SUDHL5 (cell line): ENCODE measurements around the genes PPP1R15A, GYS1, LHB, SLC6A16 and PTH2.

DNA sequence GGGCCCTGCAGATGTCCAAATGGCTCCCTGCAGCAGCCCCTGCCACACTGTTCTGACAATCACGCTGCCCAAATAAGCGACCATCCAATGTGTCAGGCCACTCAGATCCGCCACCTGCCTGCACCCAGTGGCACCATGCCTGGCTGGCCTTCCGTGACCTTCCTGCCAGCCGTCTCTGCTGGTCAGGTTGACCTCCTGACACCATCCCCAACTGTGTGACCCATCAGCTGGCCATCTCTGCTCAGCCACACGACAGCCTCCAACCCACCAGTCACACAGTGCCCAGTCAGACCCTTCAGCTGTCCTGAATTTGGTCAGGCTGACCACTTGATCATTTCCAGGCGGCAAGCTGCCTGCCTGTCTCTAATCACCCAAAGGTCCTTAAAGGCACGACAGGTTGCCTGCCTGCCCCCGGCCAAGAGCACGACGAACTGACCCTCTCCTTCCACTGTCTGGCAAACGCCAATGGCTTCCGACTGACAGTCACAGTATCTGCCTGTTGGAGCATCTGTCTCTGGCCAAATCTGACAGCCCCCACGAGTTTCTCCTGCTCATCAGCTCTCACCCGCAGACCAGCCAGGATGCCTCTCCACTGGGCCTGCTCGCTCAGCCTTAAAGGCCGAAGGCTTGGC, 1.3 kb downstream of the FAM83E start:
- PRO-cap: no peak

GRCh38 chr19:48627146-48628004, 8.1 kb downstream of the SPHK2 start:
- PRO-cap: no peak

- PRO-cap: no peak
Observed at GRCh38 chr19:48676739-48677364, 4.0 kb upstream of the NTN5 start.

- PRO-cap: no peak
Observed at GRCh38 chr19:48714872-48715514, 4.5 kb downstream of the MAMSTR start.

DNA sequence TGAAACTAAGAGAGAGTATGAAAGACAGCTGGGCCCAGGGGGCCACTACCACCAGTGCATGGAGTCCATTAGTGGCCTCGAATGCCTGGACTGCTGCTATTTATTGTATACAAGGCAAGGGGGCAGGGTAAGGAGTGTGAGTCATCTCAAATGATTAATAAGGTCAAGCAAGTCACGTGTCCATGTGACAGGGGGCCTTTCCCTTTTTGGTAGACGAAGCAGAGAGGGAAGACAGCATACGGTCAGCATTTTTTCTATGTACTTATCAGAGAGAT, 25.4 kb downstream of the FGF21 start:
- PRO-cap: no peak

- PRO-cap: no peak
Observed at GRCh38 chr19:48806332-48807589, 4.1 kb downstream of the BCAT2 start.

GRCh38 chr19:48872267-48872856, at the start of gene PPP1R15A:
PPP1R15A (plus strand) TSS chr19:48872421.
- PRO-cap: bidirectional peak, plus-strand start at chr19:48872421, minus-strand start at chr19:48872186

DNA sequence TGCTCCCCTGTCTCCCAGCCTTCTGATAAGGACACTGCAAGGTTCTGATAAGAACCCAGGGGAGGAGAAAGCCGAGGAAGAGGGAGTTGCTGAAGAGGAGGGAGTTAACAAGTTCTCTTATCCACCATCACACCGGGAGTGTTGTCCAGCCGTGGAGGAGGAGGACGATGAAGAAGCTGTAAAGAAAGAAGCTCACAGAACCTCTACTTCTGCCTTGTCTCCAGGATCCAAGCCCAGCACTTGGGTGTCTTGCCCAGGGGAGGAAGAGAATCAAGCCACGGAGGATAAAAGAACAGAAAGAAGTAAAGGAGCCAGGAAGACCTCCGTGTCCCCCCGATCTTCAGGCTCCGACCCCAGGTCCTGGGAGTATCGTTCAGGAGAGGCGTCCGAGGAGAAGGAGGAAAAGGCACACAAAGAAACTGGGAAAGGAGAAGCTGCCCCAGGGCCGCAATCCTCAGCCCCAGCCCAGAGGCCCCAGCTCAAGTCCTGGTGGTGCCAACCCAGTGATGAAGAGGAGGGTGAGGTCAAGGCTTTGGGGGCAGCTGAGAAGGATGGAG, 1.5 kb downstream of the PPP1R15A start:
- PRO-cap: no peak

GRCh38 chr19:48874352-48875127, 2.3 kb downstream of the PPP1R15A start:
- PRO-cap: no peak

GRCh38 chr19:48918651-48919493, 14.6 kb upstream of the DHDH start:
- PRO-cap: no peak

GRCh38 chr19:48947086-48947502, 7.6 kb upstream of the BAX start:
- PRO-cap: no peak

- PRO-cap: bidirectional peak, plus-strand start at chr19:48993533, minus-strand start at chr19:48993309
Observed at GRCh38 chr19:48992705-48993431, at the start of gene GYS1. GYS1 (minus strand) TSS chr19:48993309.

DNA sequence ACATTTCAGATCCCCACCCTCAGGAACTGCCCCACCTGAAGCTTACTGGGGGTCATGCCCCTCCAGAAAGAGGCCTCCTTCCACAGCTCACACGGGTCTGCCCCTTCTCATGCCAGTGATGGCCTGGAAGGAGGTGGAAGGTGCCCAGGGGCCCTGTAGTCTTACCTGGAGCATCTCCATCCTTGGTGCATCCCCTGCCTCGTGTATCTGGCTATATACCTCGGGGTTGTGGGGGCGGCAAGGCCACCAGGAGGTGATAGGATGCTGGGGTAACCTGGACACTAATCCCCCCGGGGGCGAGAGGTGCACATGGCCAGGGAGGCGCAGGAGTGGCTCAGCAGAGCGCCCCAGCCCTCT, at the start of gene LHB:
Gene LHB (minus strand): TSS at position 190 of the 357 bp plus-strand sequence.
- PRO-cap: no peak

DNA sequence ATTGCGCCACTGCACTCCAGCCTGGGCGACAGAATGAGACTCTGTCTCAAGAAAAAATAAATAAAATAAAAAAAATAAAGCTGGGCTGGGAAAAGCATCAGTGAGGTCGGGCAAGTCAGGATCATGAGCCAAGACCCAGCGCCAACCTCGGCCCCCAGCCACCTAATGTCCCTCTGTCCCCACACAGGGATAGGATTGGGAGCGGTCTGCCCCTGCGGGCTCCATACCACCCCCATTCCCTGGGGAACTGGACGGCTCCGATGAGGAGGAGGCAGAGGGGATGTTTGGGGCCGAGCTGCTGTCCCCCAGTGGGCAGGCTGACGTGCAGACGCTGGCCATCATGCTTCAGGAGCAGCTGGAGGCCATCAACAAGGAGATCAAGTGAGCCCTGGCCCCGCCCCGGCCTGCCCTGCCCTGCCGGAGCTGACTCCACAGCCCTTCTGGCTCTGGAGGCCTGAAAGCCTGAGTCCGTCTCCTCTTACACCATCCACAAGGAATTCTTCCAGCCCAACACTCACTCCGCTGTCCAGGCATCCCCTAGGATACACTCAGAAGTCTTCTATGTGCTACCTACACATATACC, 17.3 kb downstream of the PPFIA3 start:
- PRO-cap: no peak

GRCh38 chr19:49150862-49151502, 4.2 kb downstream of the HRC start:
- PRO-cap: no peak

DNA sequence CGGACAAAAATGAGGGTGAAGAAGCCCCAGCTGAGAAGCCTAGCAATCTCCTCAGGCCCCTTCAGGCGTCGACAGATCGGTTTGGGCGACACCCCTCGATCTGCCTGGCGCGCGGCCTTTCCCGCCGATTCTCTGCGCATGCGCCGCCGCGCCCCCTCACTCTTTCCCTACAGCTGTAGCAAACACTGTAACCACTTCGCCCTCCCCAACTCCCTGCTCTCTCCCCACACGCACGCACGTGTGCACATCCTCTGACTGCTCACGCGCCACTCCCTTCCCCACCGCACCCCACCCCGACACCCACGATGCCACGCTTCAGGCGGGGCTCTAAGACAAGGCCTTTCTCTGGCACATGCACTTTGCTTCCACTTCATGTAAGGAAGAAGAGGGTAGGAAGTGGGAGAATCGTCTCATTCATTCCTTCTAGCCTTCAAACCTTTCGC, at the start of gene SLC6A16:
Gene SLC6A16 (minus strand): TSS at position 102 of the 443 bp plus-strand sequence.
- PRO-cap: no peak

DNA sequence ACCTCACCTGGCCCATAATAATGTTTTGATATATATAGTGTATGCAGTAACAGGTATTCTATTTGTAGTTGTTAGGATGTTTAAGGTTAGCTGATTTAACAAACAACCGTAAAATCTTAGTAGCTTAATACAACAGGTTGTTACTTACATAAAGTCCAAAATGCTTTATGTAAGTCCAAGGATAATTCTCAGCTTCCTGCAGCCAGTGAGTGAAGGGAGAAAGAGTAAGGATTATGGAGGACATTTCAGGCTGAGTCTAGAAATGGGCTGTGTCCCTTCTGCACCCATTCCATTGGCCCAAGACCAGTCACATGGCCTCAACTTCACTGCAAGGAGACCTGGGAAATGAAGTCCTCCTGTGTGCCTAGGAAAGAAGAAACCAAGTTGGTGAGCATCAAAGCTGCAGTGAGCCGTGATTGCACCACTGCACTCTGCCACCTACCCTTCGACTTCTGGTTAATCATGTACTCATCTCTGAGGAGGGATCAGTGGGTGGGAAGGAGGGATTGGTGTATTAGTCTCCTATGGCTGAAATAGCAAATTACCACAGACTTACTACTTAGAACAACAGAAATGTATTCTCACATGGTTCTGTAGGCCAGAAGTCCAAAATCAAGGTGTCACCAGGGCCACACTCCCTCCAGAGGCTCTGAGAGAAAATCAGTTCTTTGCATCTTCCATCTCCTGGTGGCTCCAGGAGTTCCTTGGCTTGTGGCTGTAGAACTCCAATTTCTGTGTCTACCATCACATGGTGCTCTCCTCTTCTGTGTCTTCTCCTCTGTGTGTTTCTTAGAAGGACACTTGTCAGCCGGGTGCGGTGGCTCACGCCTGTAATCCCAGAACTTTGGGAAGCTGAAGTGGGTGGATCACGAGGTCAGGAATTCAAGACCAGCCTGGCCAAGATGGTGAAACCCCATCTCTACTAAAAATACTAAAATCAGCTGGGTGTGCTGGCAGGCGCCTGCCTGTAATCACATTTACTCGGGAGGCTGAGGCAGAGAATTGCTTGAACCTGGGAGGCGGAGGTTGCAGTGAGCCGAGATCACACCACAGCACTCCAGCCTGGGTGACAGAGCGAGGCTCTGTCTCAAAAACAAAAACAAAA, 3.4 kb upstream of the CD37 start:
- PRO-cap: unidirectional peak, plus-strand start at position 397 of the sequence

DNA sequence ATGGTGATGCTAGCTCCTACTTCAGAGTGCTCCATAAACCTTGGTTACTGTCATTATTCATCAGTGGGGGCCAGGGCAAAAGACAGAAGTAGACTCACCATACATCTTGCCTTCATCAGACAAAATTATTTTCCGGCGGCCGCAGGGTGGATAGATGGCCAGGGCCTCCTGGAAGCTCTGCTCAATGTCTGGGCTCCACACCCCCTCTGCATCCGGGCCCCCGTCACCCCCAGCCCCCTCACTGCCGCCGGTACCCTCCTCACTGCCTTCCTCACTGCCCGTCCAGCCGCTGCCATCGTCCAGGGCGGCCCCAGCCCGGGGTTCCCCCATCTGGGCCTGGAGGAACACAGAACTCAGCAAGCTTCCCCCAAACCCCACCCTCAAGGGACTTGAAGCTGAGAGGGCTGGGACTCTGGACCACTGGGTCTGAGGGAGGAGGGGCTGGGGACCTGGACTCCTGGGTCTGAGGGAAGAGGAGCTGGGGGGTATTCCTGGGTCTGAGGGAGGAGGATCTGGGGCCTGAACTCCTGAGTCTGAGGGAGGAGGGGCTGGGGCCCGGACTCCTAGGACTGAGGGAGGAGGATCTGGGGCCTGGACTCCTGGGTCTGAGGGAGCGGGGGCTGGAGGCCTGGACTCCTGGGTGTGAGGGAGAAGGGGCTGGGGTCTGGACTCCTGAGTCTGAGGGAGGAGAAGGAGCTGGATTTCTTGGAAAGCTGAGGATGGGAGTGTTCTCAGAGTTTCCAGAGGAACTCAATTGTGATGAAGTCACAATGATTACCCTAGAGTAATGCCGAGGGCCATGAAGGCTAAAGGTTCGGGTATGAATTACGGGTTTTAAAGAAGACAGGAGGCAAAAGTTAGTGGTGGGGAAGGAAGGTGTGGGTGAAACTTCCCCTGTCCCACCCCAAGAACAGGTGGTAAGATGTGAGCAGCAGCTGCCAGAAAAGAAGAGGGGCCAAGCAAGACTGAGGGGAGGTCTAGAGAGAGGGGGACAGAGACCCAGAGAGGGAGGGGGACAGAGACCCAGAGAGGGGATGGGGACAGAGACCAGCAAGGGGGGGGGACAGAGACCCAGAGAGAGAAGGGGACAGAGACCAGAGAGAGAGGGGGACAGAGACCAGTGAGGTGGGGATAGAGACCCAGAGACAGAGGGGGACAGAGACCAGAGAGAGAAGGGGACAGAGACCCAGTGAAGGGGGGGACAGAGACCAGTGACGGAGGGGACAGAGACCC, 2.1 kb downstream of the TEAD2 start:
- PRO-cap: no peak

DNA sequence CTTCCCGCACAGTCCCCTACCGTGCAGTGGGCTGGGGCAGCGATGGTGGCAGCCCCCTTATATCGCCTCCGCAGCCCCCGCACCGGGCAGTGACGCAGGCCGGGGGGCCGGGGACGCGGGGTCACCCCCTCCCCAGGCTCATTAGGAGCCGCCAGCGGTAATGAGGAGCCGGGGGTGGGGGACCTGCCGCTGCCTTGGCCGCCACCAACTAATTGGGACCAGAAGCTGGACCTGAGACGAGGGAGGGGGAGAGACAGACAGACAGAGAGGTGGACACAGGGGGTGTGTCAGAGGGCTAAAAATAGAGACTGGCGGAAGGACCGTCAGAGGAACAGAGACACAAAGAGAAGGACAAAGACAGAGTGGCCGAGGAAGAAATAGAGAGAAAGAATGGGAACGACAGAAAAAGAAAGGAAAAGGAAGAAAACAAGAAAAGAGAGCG, at the start of gene PTH2:
Gene PTH2 (minus strand): TSS at position 20 of the 442 bp plus-strand sequence.
- PRO-cap: no peak

DNA sequence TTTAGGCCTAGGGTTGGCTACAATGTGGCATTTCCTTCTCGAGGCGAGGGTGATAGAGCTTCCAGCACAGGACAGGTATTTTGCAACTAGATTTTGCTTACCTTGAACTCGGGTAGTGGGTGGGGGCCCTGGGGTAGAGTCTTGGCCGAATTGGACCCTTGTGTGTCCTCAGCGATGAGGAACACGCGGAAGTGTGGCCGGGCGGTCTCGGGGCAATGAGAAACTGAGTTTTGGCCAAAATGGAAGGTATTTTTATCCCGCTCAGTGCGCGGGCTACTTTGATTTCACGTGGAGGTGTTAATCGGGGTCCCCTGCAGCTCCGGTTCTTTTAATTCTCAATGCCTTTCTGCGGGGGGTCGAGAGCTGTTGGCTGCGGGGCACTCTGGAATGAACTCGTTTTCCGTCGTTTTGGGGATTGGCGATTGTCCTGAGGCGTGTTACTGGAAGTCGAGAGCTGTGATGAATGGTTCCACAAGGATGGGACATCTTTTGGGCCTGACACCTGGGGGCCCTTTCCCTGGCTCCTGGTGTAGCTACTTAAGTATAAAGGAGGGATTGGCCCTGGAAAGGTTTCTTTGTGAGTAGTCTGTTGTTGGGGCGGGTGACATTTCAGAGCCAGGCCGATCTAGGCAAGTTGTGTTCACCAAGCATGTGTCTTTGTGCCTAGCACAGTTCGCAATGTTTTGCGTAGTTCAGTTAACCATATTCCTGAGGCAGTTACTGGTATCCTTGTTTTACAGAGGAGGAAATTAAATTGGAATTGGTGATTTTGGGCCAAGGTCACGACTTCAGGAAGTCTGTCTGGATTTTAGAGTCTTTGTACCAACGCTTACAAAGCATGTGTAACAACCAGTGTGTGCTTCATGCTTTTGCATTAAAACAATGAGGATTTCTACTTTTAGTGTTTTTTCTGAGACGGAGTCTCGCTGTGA, 670 bp downstream of the RPL13A start:
- PRO-cap: no peak